ENCODE results near the genes RABEP2, QPRT and ZG16.

- RAMPAGE, long total RNA: no peak
- RRBS: no CpG with 5 or more reads among the region's 8 CpGs
Observed at GRCh38 chr16:28688495-28688889, 22.8 kb upstream of the EIF3C start.

GRCh38 chr16:28823699-28824829, 1.3 kb downstream of the ATXN2L start:
- RAMPAGE, long total RNA: no peak
- RRBS: 2% methylated on average over 49 of the region's 82 CpGs

GRCh38 chr16:28869875-28870445, 6.3 kb downstream of the SH2B1 start:
- RAMPAGE, long total RNA: no peak
- RRBS: no CpG with 5 or more reads among the region's 8 CpGs

- RAMPAGE, long total RNA: no peak
- RRBS: no CpG with 5 or more reads among the region's 9 CpGs
Observed at GRCh38 chr16:28902579-28902980, 22.5 kb downstream of the RABEP2 start.

DNA sequence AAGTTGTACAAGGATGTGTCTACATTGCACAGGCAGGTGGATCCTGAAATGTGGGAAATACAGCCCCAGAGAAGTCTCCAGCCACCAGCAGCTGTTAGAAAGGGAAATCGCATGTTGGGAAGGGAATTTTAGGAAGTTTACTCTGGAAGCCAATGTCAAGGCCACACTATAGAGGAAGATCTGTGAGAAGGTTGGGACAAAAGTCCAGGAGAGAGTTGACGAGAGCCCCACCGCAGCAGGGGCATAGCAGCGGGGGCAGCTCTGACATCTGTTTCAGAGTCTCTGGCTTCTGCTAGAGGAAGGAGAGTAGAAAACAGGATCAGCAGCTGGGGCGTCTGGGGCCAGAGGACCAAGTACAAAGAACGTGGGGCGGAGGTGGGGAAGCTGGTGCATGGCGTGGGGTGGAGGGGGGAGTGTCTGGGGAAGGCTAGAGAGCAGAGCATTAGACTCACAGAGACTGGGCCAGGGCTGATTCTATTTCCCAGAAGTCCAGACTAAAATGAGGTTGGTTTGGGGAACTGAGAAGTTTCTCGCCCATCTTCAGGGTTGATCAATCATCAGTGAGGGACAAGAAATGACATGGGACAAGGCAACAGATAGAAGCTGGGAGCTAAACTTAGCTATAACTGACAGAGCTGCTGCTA, 1.3 kb downstream of the RABEP2 start:
- RAMPAGE, long total RNA: no peak
- RRBS: no CpG with 5 or more reads among the region's 9 CpGs

DNA sequence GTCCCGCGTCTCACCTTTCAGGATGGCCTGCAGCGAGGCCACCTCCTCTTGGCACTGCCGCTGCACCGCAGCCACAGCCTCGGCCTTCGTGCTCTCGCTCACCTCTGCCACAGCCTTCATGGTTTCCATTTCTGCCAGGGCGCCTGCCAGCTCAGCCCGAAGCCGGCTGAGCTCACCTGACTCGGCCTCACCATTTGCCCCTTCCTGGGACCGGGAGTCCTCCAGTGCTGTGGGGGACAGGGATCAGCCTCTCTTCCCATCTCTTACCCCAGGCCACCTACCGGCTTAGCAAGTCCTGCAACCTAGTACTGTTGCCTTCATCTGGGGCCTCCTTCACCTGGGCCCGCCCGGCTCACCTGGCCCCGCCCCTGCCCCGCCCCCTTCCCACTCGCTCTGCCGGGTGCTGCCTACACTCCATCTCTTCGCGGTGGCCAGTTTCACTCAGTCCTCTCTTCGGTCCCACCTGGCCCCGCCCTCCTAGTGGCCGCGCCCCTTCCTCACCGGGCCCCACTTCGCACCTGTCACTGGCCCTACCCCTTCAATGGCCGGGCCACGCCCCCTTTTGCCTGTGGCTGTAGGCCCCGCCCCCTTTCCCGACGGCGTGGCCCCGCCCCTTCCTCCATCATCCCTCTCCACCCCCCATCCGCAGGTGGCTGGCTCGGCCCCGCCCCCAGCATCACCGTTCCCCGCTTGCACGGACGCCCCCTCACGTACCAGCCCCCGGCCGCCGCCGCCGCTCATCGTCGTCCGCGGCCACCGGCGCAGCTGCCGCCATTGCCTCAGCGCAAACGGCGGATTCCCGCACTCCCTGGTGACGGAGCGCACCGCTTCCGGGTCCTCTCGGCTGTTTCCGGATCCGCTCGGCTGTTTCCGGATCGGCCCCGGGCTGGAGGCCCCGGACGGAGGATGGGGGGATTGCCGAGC, at the start of gene RABEP2:
Gene RABEP2 (minus strand): TSS at position 850 of the 924 bp plus-strand sequence.
- RAMPAGE, long total RNA: no peak
- RRBS: 2% methylated on average over 40 of the region's 73 CpGs

DNA sequence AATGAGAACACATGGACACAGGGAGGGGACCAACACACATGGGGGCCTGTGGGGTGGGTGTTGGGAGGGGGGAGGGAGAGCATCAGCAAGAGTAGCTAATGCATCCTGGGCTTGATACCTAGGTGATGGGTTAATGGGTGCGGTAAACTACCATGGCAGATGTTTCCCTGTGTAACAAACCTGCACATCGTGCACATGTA, 1.5 kb upstream of the RABEP2 start:
- RAMPAGE, long total RNA: no peak
- RRBS: no CpG with 5 or more reads among the region's 2 CpGs

- RAMPAGE, long total RNA: no peak
- RRBS: no CpG with 5 or more reads among the region's 37 CpGs
Observed at GRCh38 chr16:29082245-29082690, 97.4 kb downstream of the LAT start.

- RAMPAGE, long total RNA: no peak
- RRBS: no CpG with 5 or more reads among the region's 30 CpGs
Observed at GRCh38 chr16:29127584-29128211, 142.8 kb downstream of the LAT start.

- RAMPAGE, long total RNA: no peak
- RRBS: no CpG with 5 or more reads among the region's 35 CpGs
Observed at GRCh38 chr16:29139349-29140177, 154.7 kb downstream of the LAT start.

GRCh38 chr16:29153715-29154591, 169.1 kb downstream of the LAT start:
- RAMPAGE, long total RNA: no peak
- RRBS: no CpG with 5 or more reads among the region's 28 CpGs

DNA sequence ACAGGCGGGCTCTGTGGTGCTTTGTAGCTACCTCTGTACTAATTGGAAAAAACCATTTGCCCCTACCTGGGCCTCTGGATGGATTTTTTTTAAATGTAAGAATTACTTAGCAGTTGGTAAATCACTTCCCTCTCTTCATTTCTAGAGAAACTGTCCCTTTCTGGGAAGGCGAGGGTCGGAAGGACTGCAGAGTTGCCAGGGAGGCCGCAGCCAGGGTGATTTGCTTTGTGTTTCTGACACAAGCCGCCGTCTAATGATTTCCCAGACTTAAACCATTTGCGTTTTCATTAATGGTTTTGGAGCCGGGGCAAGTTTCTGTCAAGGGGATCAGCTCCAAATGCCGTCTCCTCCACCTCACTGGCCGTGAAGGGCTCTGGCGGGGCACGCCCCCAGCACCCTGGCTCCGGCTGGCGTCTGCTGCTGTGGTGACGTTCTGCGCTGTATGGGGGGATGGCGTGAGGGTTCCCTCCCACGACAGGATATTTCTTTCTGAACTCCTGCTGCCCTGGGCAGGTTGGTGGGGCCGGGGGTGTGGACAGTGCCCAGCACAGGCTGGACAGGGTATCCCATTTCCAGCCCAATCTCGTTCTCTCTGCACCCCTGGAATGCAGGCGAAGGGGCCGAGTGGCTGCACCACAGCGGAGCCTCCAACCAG, 201.8 kb downstream of the LAT start:
- RAMPAGE, long total RNA: no peak
- RRBS: no CpG with 5 or more reads among the region's 23 CpGs

DNA sequence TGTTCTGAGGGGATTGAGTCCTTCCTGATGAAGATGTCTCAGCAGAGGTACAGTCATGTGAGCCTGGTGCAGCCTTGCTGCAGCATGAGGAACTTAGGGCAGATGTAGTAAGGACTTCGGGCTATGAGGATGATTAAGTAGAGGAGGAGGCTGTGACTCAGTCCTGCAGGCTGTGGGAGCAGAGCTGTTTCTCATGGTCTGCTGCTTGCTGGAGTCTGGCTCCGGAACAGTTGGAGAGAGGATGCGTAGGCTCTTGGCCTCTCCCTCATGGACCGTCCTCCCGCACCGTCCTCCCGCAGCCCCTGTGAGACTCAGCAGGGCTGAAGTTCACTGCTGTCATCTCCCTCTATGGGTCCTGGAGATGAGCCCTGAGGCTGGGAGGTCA, 134.8 kb downstream of the NPIPB11 start:
- RAMPAGE, long total RNA: no peak
- RRBS: no CpG with 5 or more reads among the region's 7 CpGs

- RAMPAGE, long total RNA: no peak
- RRBS: no CpG with 5 or more reads among the region's 7 CpGs
Observed at GRCh38 chr16:29300220-29300695, 106.3 kb downstream of the NPIPB11 start.

DNA sequence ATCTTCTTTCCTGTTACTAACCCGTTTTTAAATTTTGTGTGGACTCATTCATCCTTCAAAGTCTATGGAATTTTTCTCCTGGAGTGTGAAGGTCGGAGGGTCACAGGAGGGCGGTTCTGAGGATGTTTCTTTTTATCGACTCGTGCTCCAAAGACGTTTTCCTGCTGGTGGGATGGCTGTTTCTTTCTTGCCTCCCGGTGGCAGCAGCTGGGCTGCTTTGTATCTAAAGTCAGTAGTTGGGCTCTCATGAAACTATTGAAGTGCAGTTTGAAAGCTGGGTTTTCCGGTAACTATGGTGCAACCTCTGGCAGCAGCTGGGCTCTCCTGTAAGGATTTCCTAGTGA, 88.1 kb downstream of the NPIPB11 start:
- RAMPAGE, long total RNA: no peak
- RRBS: no CpG with 5 or more reads among the region's 8 CpGs

DNA sequence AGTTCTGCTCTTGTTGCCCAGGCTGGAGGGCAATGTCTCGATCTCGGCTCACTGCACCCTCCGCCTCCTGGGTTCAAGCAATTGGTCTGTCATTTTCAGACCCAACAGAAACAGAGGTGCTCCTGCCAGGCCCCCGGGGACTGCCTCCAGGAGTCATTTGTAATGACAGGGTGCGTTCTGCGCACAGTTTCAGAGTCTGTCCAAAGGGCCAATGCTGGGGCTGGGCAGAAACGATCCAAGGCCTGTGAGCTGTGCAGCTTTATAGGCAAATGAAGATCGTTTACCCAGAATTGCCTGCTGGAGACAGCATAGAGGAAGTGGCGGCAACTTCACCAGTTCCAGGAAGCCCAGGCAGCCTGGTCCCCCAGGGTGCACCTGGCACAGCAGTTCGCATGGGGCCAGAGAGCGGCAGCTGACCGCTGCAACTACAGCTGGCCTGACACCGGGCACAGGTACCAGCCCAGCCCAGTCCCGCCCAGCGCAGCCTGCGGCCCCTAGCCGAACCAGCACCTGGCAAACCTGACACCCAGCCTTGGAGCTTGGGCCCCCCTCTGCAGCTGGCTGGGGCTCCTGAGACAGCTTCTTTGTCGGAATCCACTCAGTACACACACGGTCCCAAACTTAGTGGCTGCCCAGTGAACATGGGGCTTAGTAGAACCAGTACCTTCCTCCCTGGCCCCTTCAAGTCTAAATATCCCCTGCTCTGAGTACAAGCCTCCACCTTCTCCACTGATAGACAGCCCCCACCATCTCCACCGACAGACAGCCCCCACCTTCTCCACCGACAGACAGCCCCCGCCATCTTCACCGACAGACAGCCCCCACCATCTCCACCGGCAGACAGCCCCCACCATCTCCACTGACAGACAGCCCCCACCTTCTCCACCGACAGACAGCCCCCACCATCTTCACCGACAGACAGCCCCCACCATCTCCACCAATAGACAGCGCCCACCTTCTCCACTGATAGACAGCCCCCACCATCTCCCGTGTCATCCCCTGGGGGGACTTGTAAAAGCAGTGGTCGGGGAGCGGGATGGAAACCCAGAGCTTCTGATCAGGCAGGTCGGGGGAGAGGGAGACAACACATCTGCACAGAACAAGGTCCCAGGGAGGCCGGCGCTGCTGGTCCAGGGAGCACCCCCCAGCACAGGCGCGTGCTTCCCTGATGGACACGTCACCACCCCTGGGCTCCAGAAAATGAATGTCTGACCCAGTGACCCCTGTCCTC, 62.7 kb upstream of the SPN start:
- RAMPAGE, long total RNA: no peak
- RRBS: no CpG with 5 or more reads among the region's 36 CpGs

DNA sequence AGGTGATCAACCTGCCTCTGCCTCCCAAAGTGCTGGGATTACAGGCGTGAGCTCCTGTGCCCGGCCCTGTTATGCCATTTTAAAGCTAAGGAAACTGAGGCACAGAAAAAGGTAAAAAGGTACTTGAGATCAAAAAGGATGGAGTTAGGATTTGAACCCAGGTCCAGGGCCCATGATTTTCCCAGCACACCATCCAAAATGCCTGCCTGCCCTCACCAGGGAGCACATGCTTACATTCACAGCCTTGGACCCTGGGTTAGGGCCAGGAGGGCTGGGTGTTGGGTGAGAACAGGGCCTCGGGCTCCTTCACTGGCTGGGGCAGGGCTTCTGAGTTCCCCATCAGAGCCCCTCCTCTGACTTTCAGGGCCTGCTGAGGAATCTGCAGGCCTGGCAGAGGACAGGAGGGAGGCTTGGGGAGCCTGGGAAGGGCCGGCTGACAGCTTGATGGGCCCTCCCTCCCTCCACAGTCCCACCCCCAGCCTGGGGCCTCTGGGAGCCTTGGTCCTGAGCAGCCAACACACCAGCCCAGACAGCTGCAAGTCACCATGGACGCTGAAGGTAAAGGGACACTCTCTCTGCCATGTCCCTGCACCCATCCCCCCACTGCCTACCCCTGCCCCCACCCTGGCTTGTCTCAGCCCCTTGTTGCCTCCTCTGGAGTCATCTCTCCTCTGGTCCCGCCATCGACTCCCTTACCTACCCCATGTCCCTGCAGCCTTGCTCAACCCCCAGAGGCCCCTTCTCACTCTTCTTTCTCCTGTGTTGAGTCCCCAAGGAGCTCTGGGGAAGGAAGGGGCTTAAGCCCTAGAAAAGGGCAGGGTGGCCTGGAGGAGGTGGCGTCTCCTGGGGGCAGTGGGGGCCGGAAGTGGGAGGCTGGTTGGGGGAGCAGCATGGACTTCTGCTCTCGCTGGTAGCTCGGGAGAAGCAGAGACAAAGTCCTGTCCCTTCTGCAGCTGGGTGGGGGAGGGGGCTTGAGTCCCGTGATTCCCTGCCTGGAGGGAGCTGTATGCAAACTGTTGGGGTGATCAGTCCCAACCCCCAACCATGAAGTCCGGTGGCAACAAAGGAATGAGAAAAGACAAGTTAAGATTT, at the start of gene QPRT:
Gene QPRT (plus strand): TSS at position 528 of the 1,092 bp plus-strand sequence.
- RAMPAGE, long total RNA: no peak
- RRBS: no CpG with 5 or more reads among the region's 13 CpGs

- RAMPAGE, long total RNA: no peak
- RRBS: no CpG with 5 or more reads among the region's 2 CpGs
Observed at GRCh38 chr16:29738456-29739094, 7.2 kb downstream of the C16orf54 start.

DNA sequence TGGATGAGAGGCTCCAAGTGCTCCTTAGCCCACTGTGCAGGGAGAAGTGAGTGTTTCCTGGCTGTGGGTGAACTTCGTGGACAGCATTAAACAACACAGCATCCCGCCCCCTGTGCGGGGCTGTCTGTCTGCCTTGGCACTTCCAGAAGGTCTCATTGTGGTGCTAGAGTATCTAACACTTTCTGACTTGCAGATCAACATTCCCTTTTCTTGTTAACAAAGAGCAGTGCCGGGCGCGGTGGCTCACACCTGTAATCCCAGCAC, 4.0 kb downstream of the C16orf54 start:
- RAMPAGE, long total RNA: no peak
- RRBS: no CpG with 5 or more reads among the region's 6 CpGs

- RAMPAGE, long total RNA: no peak
- RRBS: no CpG with 5 or more reads among the region's 5 CpGs
Observed at GRCh38 chr16:29777974-29778691, at the start of gene ZG16. Gene ZG16, plus strand, starts transcription at chr16:29778256.